Neural progenitor cell (in vitro differentiated cells): Measurements from ENCODE around the gene CPVL.

DNA sequence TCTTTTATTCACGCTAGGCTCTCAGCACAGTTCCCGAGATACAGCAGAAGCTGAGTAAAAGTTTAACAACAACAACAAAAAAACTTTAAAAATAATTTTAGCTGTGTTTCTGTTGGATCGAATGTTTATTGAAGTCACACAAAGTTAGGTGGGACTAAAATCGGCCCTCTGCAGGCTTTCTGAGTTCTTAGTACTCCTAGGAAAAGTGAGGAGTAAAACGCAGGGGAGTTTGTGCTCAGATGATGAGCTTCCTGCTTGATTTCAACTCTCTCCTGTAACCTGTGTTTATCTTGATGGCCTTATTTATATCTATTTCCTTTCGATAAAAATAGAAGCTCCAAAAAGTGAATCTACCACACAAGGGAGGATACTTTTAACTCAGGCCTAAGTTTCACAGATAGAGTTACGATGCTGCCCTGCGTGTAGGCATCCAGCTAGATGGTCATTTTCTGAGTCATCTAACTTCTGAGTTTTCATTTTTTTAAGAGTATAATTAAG is 257.6 kb downstream of the TRIL start:
- RAMPAGE, long total RNA = no peak

- RAMPAGE, long total RNA = no peak
Measured at GRCh38 chr7:28708116-28708703, 249.9 kb downstream of the TRIL start.

- RAMPAGE, long total RNA = start-site peak on the minus strand at chr7:29146449-29146475, 105 and 115 reads in 2 replicates
Measured at GRCh38 chr7:29146308-29147121, at the start of gene CPVL. CPVL (minus strand) TSS chr7:29146537.

DNA sequence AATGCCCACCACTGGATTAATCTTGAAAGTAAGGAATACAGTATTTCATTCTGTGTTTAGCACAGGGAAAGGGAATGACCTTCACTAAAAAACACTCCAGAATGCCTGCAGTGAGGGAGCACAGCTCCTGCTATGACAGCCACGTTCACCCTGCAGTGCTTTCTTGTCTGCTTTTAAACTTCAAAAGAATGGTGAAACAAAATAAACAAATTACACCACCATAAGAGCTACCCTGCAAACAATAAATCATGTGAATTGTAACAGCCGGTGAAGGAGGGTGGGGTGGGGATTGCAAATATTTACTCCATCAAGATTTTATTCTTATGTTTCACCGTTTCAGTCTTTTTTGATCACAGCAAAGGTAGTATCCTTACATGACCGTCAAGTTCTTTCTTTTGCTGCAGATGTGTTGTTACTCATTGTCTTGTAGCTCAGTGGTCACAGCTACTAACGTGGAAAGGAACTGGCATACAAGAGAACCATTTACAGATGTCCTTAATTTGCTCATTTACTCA is 4.2 kb upstream of the CHN2 start:
- RAMPAGE, long total RNA = no peak

GRCh38 chr7:29297112-29297917 is 102.7 kb downstream of the CHN2 start:
- RAMPAGE, long total RNA = no peak

- RAMPAGE, long total RNA = no peak
Measured at GRCh38 chr7:29480438-29480839, 83.2 kb upstream of the PRR15 start.

DNA sequence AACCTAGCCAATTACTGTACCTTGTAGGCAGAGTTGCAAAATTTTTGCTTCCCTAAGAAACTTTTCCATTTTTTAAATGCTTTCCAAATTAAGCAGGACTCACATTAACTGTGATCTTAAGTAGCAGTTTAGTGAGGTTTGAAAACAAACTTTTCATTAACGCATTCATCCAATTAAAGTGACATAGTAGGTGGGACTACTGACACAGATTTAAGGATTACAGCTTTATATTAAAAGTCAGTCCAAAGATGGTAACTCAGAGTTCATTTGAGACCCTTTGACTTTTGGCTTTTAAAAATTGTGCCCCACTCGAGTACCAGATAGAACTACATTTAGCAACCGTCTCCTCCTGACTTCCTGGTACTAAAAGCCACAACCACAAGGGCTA is 120.4 kb downstream of the PRR15 start:
- RAMPAGE, long total RNA = no peak

GRCh38 chr7:30078671-30079185 is 50.5 kb downstream of the PLEKHA8 start:
- RAMPAGE, long total RNA = no peak

DNA sequence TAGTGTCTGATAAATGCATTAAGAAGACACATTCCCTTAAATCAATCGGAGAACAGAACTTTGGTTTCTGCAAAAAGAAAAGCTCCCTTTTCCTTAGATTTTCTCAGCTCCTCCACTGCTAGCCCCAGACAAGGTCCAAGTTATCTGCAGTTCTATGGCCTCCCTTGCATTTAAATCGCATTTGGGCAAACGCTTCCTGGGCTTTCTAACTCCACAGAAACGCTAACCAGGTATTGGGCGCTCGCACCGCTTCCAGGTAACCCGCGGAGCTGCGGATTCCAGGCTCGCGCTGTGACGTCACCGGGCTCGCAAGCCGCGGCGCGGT is 447 bp upstream of the MTURN start:
- RAMPAGE, long total RNA = no peak

- RAMPAGE, long total RNA = no peak
Measured at GRCh38 chr7:30135628-30135809, 733 bp downstream of the MTURN start.

DNA sequence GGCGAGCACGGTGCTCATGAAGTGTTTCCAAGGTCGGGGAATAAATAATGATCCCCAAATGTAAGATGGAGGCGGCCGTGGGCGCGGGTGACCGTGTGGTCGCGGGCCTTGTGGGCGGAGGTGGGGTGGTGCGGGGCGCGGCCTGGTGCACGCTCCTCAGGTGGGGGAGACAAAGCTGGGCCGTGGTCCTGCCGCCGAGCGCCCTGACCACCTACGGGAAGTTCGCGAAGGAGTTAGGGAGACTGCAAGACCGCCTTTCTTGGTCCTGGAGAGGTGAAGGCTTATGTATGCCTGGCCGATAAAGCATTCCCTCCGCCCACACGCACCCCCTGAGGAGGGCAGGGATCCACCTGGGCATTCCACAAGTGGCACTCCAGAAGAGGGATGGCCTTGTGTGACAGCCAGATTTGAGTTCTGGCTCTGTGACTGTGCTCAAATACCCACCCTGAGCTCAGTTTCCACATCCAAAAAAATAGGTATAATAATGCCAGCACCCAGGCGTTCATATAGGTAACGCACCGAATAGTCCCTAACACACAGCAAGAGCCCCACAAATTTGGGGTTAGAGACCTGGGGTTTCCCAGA is 1.6 kb downstream of the MTURN start:
- RAMPAGE, long total RNA = no peak

- RAMPAGE, long total RNA = no peak
Measured at GRCh38 chr7:30175057-30175528, 40.3 kb downstream of the MTURN start.

DNA sequence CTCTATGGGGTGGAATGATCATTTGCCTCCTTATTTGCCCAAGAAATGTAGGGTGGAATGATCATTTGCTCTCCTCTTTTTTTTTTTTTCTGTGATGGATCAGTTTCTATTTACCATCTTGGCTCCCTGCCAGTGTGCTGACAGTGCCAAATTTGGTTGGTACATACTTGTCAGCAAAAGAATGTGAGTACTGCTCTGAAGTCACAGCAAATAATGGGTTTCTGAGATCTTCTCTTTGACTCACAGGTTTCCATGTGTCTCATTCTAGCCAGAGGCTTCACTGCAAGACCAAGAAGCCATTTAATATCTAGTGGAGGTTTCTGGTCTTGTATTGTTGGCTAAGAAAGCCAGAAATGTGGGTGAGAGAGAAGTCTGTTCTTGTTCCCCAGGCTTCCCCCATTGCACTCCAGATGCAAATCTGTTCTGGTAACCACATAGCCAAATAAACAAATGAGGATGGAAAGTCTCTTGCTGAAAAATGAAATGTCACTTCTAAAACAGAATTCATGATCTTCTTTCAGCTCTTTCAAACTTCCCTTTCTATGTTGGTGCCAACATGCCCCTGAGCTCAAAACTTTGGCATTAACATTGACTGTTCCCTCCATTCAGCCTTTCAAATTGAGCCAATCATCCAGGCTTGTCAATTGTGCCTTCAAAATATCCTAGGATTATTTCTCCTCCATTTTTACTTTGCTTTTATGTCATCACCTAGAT is 45.3 kb upstream of the ZNRF2 start:
- RAMPAGE, long total RNA = no peak

- RAMPAGE, long total RNA = no peak
Measured at GRCh38 chr7:30285475-30285735, 1.0 kb downstream of the ZNRF2 start.

DNA sequence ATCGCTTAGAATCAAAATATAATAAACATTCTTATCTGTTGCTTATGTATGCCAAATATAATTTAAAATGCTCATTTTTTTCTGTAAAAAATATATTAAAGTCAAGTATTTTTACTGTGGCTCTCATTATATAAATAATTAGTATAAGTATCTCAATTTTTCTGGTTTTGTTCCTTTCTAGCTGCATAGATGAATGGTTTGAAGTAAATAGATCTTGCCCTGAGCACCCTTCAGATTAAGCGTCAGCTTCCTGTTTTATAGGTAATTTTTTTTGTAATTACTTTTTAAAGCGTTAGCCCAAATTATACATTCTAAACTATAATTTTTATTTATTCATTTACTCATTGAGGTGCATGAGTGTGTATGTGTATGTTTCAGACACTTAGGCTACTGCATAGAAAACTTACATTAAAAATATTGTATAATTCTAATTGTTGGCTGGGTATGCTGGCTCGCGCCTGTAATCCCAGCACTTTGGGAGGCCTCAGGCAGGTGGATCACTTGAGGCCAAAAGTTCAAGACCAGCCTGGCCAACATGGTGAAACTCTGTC is 77.9 kb downstream of the ZNRF2 start:
- RAMPAGE, long total RNA = no peak

- RAMPAGE, long total RNA = no peak
Measured at GRCh38 chr7:30526170-30526709, 21.6 kb upstream of the GGCT start.

DNA sequence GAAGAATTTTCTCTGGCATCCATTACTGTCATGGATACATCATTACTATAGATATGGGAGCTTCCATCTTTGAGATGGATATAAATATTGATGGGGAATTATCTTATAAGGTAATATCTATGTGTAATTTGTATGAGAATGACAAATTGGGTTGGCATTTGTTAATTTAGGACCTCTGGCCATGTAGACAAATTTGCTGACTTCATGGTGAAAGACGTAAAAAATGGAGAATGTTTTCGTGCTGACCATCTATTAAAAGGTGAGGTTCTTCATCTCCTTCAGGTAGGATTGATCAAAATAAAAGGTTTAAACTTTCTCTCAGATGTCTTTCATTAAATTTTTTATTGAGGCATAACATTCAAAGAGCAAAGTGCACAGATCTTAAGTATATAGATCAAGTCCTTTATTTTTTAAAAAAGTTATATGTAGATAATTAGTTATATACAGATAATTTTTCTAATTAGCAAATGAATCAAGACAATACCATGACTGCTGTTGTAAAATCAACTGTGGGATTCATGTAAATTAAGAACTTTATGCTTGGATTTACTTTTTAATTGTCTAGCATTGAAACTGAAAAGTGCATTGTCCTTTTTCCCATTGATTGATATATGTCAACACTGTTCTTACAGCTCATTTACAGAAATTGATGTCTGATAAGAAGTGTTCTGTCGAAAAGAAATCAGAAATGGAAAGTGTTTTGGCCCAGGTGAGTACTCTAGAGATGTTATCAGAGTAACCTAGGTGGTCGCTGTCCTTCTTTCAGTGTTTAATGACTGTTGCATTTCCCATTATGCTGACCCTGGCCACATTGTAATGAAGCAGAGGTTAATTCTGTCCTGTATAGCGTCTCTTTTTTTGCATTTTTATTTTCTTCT is 8.4 kb downstream of the GARS1 start:
- RAMPAGE, long total RNA = no peak

GRCh38 chr7:30816203-30816599 is 45.0 kb downstream of the MINDY4 start:
- RAMPAGE, long total RNA = no peak

GRCh38 chr7:30893290-30893961 is 18.2 kb upstream of the AQP1 start:
- RAMPAGE, long total RNA = no peak

DNA sequence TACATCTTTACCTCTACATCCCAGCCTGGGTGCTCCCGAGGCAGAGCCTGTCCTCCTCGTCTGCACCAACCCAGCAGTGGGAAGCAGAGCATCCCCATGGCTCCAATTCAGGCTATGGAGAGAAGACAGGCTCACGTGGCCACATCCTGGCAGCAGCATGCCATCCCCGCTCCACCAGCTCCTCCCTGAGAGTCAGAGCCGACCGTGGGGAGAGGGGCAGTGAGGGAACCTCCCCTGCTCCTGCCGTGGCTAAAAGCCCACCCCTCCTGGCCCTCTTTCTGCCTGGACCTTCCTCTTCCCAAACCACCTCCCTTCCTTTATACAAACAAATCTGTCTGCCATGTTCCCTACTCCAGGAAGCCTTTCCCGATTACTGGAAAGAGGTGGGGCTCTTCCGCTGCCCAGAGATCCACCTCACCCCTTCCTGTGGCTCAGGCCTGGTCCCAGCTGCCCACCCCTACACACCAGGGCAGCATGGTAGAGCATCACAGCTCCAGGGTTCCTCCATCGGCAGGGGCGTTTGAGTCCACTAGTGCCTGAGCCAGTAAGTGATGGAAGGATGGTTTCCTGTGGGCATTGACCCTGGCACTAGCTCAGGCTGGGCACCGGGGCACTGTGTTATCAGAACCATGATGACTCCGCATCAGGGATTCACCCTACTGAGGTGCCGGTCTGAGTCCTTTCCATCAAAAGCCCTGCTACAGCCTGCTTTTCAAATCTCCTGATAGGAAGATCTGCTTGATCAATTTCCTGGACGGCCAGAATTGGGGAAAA is 10.7 kb upstream of the AQP1 start:
- RAMPAGE, long total RNA = no peak